Temporal lobe (tissue), 2 donors: ENCODE results near the genes JKAMP and DHRS7.

DNA sequence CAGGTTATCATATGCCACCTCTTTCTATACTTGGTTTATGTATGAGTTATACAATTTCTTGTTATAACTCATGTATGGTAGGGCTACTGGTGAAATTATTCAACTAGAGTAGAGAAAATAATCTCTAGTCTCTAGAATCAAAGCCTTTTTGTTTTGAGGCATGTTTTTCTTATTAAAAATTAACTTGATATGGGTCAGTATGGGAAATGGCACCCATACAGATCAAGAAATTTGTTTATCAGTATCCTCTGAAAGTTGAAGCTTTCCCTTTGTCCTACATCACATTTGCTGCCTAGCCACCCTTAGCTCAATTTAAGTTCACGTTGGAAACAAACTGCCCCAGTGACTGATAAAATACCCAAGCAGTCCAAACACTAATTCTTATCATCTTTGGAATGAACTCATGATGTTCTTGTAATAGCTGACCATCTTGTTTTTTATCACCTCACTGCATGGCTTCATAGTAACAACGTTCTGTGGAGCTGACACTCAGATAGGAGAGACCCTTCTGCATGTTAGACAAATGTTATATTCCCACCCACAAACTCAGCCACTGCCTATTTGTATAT is 93.5 kb downstream of the GPR135 start:
- RAMPAGE, long total RNA = no peak

GRCh38 chr14:59484237-59485335 is at the start of gene JKAMP:
TSS of gene JKAMP (plus strand) at chr14:59484517.
- RAMPAGE, long total RNA = start-site peak on the plus strand at chr14:59484516-59484558, 346 and 249 reads in 2 replicates

DNA sequence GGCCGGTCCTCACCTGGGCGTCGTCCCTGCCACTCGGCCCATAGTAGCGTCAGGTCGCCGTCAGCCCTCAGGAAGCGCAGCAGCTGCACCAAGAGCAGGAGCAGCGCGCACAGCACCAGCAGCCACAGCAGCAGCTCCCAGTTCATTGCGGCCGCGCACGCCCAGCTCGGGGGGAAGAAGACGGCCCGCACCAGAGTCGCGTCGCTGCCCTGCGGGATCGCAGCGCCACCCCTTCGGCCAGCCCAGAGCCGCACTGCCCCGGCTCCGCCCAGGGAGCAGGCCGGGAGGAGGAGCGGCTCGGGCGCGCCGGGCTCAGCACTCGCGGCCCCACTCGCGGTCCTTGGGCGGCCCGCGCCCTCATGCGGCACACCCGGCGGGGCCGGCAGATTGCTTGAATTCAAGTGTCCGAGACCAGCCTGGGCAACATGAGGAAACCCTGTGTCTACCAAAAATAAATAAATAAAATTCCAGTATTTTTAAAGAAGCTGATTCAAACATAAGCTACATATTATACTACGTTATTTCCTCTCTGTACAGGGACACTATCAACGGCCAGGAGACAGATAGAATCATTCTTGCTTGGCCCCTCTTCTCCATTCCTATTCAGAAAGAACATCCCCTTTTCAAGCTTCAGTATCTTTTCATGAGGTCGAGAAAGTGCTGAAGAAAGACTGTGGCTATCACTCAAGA is at the start of gene DHRS7:
TSS of gene DHRS7 (minus strand) at position 235 of the 690 bp plus-strand sequence.
- RAMPAGE, long total RNA = no peak

DNA sequence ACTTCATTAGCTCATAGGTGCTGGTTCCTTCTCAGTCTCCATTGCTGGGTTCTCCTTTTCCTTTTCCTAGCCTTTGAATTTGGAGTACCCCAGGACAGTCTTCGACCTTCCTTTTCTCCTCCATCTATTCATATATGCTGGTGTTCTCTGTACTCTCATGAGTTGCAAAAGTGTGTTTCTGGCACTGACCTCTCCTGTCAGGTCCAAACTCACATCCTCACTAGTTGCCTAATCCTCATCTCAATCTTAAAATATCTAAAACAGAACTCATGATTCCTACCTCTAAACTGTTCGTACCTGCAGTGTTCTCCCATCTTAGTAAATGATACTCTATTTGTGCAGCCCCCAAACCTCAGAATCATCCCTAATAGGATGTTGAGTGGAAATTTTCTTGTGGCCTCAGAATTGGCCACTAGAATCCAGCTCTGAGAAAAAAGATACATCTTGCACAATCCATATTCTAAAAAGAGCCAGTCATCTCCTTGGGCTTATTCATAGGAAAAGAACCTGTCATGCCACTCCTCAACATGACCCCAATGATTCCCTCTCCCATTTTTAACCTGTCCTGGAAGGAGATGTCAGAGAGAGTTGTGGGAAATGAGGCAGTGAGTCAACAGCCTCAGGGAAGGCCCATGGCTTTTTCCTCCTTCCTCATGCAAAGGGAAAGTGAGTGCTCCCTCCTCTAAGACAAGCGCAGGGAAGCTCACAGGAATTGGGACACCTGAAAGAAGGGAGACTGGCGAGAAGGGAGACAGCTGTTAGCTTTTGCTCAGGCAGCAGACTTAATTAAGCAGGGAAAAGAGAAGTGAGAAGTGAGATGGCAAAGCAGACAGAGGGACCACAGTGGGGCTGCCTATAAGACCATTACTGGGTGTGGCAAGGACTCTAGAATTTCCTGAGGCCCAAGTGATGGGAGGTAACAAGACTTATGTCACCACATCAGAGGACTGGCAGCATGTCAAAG is 10.0 kb upstream of the DHRS7 start:
- RAMPAGE, long total RNA = no peak

DNA sequence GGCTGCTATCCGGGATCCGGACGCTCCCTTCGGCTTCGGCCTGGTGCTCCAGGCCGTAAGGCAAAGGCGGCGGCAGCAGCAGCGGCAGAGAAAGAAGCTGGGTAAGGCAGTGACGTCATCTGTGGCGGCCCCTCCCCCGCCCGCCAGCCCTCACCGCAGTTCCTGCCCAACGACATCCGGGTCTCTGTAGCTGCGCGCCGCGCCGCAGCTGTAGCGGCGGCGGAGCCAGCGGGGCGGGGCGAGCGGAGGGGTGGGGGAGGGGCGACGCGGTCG is 163 bp upstream of the PPM1A start:
- RAMPAGE, long total RNA = no peak

- RAMPAGE, long total RNA = no peak
These were observed 88.2 kb downstream of the C14orf39 start for GRCh38 chr14:60397648-60397987.

GRCh38 chr14:60515309-60516041 is 6.5 kb downstream of the SIX6 start:
- RAMPAGE, long total RNA = no peak

DNA sequence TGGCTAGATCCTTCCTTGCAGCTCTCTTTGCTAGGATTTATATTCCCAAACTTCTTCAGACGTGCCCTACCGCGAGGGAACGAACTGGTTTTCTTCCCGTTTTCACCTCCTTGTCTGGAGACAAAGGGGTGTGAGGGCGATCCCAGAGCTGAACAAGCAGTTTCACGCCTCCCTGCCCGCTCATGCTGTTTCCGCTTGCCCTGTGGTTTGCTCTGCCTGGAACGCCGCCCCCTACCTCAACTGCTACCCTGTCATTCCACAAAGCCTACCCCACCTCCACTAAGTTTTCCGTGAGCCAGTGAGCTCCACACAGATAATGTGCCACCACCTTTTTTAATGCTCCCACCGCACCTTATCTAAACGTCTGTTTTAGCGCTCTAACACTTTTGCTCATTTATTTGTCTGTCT is 7.1 kb downstream of the SIX6 start:
- RAMPAGE, long total RNA = no peak

- RAMPAGE, long total RNA = no peak
These were observed 5.5 kb downstream of the SIX1 start for GRCh38 chr14:60643841-60644136.

DNA sequence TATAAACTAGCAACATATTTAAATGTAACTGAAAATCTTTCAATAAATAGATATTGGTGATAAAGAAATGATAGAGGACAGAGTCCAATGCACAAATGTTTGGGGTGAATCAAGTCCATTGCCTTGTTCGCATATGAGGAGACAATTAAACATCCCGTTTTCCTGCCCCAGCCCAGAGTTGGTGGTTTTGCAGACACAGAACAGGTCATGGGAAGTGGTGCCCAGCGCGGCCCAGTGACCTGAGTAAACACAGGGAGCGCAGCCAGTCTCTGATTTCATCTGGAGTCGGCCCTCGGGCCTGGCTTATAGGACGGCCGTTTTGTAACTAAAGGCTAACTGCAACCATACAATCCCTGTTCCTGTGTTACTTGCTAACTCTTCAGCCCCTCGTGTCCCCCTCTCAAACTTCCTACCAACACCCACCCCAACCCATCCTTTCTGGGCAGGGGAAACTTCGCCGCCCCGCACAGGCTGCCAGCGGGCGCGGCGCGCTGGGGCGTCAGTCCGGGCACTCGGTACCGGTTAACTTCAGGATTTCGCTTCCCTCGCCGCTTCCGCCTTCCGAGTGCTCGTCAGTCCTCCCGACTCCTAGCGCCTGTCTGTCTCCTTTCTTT is 2.2 kb downstream of the SIX1 start:
- RAMPAGE, long total RNA = no peak

- RAMPAGE, long total RNA = no peak
These were observed 853 bp downstream of the SIX1 start for GRCh38 chr14:60647927-60649320.

GRCh38 chr14:61362564-61363686 is 41.5 kb downstream of the PRKCH start:
- RAMPAGE, long total RNA = no peak

GRCh38 chr14:61406651-61407189 is 85.3 kb downstream of the PRKCH start:
- RAMPAGE, long total RNA = no peak

DNA sequence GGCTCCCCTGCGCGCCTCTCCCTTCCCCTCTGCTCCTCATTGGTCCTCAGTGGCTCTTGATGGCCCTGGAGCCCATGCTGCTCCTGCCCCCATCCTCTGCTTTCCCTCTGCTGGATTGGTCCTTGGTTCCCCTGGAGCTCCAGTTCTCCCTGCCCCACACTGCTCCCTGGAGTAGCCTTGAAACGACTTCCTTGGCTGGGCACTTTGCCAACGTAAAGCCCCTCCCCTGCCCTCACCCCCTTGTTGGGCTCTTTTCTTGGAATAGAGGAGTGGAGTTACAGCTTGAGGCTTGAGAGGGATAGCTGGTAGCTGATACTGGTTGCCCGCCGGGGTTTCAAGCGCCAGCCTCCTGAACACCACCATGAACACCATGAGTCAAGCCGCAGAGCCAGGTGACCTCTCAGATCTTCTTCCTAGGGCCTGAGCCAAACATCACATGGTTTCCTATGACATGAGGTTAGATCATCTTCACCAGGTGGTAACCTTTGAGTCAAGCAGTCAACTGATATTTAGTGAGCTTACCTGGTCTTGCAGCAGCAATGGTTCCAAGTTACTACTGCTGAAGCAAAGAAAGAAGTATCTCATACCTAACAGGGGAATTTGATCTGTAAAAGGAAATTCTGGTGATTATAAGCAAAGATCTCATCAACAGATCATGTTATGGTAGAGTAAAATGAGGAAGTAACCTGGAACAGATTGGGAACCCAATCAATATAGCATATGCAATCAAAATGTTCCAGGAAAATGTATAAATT is 139.9 kb downstream of the PRKCH start:
- RAMPAGE, long total RNA = no peak

DNA sequence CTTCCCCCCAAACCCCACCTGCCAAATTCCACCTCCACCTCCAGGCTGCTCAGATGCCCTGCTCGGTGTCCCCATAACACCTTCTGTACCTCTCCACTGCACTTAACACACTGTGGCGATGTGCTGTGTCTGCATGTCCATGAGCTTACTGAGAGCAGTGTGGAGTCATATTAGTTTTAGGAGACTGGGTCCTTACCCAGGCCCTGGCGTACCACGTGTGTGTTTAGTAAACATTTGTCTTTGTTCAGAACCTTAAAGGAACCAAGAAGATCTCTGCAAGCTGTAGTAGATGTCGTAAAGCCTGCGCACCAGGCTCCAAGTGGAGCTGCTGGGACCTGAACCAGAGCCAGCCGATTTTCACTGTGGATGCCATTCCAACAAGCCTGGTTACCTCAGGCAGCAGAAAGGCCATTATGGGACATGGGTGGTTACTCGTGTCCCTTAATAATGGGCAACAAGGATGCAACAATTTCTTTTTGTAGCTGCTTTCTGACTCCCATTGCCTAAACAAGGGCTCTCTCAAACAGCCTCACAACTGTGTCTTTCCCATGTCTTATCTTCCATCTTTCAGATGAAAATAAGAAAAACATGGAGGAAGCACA is 159.7 kb downstream of the PRKCH start:
- RAMPAGE, long total RNA = no peak

- RAMPAGE, long total RNA = no peak
These were observed 161.0 kb downstream of the PRKCH start for GRCh38 chr14:61482357-61482760.

DNA sequence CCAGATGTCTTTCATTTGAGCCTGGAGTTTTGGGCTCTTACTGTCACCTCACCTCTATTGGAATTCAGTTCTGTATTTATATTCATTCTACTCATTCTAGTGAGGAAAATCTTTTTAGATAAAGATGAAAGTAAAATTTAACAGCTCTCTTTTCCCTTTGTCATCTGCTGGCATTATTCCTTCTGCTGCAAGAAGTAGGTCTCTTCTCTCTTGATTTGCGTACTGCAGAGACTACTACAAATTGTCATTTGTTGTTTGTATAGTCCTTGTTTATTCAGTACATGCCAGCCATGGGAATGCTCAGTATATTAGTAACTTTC is 169.7 kb downstream of the PRKCH start:
- RAMPAGE, long total RNA = no peak

- RAMPAGE, long total RNA = no peak
These were observed 170.8 kb upstream of the HIF1A start for GRCh38 chr14:61524300-61525039.

- RAMPAGE, long total RNA = no peak
These were observed 168.2 kb upstream of the HIF1A start for GRCh38 chr14:61526899-61527640.

GRCh38 chr14:61653601-61654016 is 41.7 kb upstream of the HIF1A start:
- RAMPAGE, long total RNA = no peak